NALM6 (cell line): Measurements from ENCODE around the gene RLBP1.

- PRO-cap, result no peak
Measured at GRCh38 chr15:89106146-89106709, 18.0 kb downstream of the ABHD2 start.

GRCh38 chr15:89119391-89120572, 31.5 kb downstream of the ABHD2 start:
- PRO-cap, result no peak

DNA sequence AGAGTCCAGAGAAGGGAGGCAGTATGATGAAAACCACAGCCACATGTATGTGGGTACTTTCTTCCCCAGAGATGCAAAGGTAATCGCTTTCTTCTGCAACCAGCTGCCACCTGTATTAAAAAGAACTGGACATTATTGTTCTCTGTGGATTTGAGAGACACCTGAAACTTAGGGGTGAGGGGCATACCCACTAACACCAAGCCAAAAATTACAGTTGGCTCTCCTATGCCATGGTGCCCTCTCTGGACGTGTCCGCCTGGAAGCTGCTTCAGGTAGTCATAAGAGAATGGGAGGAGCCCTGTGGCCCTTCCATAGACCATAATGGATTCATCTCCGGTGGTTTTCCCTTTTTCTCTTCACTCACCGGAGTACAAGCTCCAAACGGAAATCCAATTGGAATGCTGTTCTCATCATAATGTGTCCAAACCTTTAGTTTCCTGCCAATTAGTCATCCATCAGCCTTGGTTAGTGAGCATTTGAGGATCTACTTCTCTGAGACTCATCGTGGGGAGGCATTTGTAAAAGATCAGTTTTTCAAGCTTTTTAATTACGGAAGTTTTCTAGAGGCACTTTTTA, 34.8 kb downstream of the ABHD2 start:
- PRO-cap, result no peak

GRCh38 chr15:89128781-89130024, 40.9 kb downstream of the ABHD2 start:
- PRO-cap, result no peak

DNA sequence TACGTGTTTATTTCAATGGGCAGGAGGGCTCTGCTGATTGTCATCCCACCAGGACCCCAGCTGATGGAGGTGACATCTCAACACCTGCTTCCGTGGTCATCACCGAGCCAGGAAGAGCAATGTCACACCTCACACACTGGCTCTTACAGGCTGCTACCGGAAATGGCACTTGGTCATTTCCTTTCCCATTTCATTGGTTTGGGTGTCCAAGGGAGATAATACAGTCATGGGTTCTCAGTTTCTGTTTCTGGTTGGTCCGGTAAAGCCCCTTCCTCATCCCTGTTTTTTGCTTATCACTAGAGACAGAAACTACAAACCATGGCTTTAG, 42.0 kb downstream of the ABHD2 start:
- PRO-cap, result no peak

DNA sequence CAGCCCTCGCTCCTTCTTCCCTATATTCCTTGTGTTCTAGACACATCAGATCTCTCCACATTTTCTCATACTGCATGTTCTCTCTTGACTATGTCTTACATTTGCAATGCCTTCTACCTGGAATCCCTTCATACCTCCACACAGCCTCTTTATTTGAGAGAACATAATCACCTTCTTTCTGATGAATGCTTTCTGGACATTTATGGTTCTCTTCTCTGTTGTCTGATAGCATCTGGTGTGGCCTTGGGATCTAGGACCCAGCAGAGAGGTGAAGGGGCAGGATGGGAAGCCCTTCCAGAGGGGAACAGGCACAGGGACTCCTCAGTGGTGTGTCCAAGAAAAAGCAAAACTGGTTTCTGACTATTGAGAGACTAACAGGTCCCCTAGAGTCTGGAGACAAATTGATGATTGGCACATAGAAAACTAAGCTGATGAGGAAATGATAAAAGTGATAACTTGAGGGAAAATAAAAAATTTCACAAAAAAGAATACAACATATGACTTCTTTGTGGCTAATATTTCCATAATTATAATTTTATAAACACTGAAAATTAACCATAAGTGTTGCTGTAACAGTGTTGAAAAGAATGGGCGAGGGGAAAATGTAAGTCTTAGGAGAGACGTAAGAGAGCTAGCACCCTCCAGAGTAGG, 43.1 kb downstream of the ABHD2 start:
- PRO-cap, result no peak

GRCh38 chr15:89200930-89202150, 20.0 kb downstream of the RLBP1 start:
- PRO-cap, result no peak

- PRO-cap, result no peak
Measured at GRCh38 chr15:89221281-89222050, at the start of gene RLBP1. Gene RLBP1, minus strand, starts transcription at chr15:89221579.

DNA sequence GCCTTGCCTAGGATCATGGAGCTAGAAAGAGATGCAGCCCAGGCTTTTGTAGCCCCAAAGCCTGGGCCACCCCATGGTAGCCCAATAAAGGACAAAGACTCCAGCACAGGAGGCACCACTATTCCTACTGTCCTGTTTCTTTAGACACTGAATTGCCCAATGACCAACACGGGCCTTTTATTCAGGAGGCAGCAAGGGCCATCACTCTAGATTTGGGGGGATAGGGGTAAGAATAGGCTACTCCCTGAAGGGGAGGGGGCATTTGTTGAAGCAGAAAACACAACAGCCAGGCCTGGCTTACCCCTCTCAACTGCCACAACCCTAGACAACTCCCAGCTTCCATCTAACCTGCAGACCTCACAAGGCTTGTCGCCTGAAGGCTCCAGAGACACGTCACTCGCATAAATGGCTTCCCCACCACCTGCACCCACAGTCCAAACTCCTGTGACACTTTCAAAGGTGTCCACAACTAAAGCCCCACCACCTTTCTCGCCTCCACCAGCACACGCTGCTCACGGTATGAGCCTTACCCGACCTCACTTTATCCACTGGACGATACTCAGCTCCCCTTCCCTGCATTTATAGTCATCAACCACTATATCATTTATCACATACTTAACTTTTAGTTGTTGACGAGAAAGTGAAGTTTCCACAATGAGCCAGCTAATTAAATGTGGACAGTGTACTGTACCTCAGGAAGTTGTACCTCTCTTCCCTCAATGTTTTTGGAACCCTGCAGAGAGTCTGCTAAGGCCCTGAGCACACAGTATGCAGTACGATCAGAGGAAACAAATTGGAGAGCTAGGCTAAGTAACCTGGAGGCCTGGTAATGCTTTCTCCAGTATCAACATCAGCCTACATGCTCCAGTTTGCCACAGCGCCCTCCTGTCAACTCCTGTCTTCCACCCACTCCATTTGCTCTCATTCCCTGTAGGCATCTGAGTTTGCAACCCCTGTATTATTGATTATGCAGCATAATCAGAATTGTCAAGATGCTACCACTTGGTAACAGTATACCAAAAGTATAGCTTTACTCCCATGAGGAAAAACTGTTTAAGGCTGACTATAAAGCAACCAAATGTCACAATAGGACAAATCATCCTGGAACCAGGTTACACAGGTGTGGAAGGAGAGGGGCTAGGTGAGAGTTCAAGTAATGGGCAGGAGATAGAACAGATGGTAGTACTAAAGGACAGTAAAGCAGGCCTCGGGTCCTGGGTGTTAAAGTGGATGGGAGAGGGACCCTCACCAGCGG, 14.7 kb downstream of the POLG start:
- PRO-cap, result no peak

DNA sequence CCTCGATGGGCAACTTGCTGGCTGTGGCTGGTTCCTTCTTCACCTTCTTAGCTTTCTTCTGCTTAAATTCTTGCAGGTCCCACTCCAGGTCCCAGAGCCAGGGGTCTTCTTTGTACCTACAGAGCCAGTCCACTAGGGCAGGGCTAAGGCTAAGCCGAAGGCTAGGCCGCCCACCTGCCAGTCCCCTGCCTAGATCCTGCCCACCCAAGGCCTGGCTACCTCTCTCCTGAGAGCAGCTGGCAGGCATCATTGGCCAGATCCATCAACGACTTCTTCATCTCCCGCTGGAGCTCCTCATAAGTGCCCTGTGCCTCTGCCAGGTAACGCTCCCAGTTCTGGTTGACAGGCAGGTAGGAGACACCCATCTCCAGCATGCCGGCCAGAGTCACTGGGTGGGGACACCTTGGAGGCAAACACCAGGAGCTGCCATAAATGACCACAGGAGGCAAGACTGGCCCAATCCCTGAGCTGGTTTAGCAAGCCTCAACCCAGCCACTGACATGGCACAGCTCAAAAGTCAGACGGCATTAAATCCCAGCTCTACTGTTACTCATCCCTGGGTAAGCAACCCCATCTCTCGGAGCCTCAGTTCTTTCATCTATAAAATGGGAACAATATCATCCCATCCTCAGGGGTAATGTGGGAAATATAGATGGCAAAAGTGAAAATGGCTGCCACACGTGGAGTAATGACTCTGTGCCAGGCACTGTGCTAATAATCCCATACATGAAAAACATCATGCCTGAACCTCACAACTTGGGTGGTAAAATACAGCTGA, 7.5 kb downstream of the POLG start:
- PRO-cap, result no peak

GRCh38 chr15:89377922-89378363, 43.3 kb upstream of the POLG start:
- PRO-cap, result no peak

DNA sequence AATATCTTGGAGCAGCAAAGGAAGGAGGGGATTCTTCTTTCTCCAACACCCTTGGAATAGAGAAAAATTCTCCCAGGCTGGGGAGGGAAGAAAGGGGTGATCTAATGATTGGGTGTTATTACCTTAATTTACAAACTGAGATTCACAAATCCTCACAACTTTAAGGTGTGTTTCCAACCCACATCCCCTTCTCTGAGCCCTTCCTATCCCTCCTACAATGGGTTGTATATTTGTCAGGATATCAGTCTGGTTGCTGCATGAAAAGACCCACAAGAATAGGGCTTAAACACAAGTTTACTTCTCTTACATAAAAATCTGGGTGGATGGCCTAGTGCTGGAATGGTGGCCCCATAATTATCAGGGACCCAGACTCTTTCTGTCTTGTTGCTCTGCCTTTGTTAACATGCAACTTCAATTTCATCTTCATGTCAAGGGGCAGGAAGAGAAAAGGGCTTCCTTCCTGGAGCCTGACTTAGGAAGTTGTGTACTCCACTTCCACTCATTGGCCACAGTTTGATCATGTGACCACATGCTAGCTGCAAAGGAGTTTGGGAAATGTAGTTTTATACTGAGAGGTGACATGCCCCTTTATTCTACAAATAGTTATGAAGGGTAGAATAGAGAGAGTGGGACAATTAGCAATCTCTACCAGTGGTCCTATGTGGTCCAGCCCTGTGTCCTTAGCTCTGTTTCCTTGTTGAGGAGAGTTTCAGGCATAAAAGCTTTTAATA, 39.4 kb downstream of the RHCG start:
- PRO-cap, result unidirectional peak, minus-strand start at position 419 of the sequence

DNA sequence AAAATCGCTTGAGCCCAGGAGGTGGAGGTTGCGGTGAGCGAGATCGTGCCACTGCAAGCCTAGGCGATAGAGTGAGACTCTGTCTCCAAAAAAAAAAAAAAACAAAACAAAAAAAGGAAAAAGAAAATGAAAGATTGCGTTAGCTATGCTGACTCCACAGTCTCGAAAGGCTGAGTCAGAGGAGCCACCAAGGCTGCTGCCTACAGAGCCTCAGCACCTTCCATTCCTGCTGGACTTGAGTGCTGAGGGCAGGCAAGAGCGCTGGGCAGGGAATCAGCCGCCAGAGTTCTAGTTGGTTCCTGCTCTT, 5.7 kb downstream of the MESP2 start:
- PRO-cap, result no peak

DNA sequence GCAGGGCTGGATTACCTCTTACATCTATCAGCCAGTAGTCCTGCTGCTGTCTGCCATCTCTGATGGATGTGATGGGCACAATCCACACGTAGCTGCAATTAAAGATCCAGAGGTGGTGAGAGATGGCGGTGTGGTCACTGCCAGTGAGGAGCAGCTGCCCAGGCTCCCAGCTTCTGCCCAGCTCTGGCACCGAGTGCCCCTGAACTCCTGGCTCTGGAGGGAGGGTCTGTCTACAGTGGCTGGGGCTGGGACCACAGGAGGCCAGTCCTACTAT, 13.6 kb downstream of the ANPEP start:
- PRO-cap, result no peak

GRCh38 chr15:89810606-89811419, 3.8 kb downstream of the ANPEP start:
- PRO-cap, result no peak

DNA sequence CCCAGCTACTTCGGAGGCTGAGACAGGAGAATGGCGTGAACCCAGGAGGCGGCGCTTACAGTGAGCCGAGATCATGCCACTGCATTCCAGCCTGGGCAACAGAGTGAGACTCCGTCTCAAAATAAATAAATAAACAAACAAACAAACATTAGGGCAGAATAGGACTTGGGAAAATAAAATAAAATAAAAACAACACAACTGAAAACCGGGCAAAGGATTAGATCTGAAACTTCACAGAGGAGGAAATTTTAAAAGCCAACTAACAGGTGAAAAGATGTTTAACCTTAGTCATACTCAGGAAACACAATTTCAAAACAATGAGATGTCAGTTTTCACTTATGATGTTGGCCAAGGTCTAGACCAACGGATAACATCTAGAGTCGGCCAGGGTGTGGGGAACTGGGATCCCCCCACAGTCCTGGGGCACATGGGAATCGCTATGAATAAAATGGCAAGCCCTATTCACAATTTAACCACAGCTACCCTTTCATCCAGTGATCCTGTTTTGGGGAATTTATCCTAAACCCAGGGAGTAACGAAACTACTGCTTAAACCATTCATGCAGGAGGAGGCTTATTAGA, 6.0 kb upstream of the ANPEP start:
- PRO-cap, result no peak

DNA sequence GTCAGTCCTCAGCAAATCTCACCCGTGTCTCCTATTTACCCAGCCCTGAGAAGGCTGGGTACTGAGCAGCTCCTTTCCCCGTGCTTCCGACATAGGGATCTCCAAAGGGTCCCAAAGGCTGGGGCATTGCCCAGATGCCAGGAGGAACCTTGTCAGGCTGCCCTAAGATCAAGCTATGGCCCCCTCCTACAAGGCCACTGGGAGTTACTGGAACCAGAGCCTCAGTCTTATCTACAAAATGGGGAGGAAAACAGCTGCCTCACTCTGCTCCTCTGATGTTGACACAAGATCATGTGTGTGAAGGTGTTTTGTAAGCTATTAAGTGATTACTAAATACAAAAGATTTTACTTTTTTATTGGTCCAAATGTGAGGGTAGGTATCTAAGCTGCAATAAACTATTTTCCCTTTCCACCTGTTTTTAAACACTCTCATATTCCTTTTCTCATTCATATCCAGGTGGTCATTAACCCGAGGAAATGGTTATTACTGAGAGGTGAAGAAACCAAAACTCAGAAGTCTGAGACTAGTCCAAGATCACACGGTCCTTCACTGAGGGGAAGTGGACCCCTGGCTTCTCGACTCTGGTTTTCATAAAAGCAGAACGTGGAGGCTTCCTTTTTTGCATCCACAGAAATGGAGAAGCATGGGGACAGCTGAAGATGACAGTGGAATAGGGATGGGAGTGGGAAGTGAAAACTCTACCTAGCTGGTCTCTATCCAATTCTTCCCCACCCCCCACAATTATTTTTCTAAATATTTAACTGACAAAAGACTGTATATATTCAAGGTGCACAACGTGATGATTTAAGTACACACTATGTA, 1.7 kb downstream of the ARPIN start:
- PRO-cap, result no peak

DNA sequence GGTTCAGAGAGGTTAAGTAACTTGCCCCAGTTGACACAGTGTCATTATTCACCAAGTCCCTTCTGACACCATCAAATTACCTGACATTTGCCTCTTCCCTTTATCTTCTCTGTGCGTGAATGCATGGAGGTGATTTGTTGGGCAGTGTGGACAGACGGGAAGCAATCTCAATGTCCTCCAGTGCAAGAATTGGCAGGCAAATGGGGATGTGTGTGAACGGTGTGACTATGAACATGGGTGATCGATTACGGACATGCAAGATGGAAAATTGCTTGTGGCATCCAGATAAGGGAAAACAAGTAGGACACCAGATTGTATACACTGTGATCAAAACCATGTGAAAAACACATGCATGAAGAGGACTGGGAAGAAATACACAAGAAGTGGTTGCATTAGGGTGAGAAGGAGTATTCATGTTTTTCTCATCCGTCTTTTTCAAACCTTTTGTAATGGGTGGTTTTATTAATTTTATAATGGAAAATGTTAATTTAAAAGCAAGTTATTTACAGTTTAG, 27.5 kb downstream of the ZNF710 start:
- PRO-cap, result no peak

GRCh38 chr15:90067825-90068634, 34.2 kb downstream of the IDH2 start:
- PRO-cap, result no peak

GRCh38 chr15:90081560-90082104, 20.6 kb downstream of the IDH2 start:
- PRO-cap, result no peak